Natural killer cell (primary cell): ENCODE measurements around a stretch of chr12.

DNA sequence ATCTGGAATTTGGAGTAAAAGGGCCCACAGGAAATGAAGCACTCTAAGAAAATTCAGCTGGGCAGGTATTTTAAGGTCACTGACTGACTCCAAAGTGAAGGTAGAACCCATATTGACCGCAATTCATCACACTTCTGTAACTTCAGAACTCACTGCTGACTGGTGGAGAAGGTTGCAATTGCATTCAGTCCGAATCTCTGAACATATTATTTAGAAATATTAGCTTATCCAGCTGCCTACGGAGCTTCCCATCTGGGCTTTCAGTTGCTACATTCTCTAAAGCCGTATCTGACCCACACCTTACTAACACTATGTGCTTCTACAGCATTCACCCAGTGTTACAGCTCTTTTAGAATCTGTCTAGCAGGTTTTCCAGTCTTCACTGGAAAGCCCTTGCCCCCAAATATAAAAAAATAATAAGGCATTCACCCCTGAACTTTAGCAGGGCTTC, 103.3 kb upstream of the ETV6 start:
- PRO-cap: bidirectional peak, plus-strand start at position 145 of the sequence, minus-strand start outside the sequence

GRCh38 chr12:11650362-11650610, 812 bp downstream of the ETV6 start:
- PRO-cap: no peak

DNA sequence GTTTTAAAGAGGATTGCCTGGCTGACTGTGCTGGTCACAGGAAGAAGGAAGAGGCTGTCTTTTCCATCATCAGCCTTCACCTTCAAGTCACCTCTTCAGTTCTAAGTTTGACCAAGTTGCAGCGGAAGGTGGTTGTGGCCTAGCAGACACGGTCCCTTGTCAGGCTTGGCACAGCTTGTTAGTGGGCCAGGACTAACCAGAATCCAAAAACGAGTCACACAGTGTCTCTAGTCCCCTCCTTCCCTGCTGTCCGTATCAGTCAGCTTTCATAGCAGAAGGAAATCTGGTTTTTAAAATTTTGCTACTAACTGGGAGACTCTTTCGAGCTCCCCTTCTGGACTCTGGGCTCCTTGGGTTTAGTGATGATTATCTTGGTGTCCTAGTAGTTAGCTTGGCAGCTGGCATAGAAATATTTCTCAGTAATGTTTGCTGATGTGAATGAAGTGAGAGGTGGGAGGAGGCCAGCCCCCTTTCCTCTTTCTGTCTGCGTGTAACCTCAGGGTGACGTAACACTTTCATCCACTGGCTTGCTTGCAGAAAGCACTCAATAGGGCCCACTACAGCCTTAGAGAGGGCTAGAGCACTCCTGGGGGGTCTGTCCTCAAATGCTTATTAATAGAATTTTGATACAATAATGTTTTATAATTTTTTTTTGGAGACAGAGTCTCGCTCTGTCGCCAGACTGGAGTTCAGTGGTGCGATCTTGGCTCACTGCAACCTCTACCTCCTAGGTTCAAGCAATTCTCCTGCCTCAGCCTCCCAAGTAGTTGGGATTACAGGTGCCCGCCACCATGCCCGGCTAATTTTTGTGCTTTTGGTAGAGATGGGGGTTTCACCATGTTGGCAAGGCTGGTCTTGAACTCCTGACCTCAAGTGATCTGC, 3.9 kb downstream of the ETV6 start:
- PRO-cap: bidirectional peak, plus-strand start at position 98 of the sequence, minus-strand start at position 103 of the sequence

DNA sequence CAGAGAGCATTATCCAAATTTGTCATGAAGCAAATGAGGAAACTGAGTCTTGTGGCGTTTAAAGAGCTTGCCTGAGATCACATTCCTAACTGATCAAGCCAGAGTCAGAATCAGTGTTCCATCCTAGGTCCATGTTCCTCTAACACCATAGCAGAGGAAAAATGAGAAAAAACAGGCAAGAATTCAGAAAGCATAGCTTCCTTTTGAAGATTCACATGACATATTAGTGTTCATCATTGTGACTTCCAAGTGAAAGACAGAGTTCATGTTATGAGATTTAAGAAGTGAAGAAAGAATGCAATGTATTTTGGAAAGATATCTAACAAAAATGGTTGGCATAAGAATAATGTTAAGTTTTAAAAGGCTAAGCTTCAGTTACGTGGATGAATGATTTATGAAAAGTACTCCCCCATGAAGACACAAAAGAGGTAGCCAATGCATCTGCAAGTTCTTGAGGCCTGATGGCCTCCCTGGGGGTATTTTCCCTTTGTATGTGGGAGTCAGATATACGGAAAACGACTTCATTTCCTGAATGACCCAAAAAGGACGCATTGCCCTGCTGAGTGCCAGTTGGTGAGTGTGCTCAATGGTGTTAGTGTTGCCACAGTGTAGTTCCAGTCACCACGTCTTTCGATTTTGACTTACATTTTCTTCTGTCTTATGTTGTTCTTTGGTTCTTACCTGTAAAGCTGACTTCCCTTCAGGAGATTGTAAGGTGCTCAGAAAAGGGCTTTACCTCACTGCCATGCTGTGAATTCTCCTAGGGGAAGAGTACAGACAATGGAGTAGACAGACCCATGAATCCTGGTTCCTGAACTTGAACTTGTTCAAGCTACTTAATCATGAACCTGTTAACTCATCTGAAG, 7.9 kb downstream of the ETV6 start:
- PRO-cap: no peak

DNA sequence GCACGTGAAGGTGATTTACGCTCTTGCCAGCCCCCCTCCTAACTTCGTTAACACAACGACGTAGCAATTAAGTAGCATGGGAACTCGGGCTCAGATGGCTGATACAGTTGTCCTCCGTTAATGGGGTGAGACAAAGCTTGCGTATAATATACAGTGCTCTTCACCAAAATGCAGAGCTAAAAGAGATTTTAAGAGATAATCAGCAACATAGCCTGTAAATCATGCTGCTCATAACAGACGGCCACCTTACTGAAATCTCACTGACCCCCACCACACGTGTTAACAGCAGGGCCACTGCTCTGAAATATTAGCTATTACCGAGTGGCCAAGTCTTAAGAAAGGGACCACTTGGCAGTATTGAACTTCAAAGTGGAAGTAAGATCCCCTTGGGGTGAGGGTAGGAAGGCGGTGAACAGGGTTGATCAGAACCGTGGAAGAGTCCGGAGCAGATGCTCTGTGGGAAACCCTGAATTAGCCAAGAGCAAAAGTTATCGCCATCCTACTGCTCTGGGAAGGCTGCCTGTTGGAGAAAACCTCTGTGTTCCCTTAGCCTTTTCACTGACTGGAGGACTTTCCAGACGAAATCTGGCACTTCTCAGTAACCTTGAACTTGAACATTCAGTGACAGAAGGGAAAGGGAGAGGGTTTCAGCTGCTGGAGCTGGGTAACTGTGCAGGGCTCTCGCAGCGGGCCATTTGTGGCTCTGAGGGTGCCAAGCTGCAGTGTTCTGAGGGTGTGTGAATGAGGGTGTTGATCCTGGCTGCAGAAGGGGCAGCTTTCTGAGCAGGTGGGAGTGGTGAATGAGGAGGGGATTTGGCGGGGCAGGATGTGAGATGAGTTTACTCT, 23.2 kb downstream of the ETV6 start:
- PRO-cap: no peak

DNA sequence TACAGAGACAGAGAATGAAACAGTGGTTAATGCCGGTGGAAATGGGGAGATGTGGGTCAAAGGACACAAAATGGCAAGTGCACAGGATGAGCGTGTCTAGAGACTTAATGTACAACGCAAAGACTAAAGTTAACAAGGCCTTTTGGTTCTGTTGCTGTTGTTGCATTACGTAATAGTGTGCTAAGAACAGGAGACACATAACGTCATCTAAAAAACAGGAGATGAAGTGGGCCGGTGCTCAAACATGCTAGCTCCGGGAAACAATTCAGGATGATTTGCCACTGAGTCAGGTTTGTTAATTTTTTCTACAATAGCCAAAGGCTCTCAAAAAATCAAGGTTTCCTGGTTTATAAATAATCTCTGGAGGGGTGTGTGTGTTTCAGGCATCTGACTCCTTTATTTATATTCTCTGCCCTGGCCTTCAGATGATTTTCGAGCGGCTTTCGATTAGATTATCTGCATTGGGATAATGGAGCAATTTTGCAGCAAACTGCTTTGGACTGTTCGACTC, 55.6 kb downstream of the ETV6 start:
- PRO-cap: no peak

DNA sequence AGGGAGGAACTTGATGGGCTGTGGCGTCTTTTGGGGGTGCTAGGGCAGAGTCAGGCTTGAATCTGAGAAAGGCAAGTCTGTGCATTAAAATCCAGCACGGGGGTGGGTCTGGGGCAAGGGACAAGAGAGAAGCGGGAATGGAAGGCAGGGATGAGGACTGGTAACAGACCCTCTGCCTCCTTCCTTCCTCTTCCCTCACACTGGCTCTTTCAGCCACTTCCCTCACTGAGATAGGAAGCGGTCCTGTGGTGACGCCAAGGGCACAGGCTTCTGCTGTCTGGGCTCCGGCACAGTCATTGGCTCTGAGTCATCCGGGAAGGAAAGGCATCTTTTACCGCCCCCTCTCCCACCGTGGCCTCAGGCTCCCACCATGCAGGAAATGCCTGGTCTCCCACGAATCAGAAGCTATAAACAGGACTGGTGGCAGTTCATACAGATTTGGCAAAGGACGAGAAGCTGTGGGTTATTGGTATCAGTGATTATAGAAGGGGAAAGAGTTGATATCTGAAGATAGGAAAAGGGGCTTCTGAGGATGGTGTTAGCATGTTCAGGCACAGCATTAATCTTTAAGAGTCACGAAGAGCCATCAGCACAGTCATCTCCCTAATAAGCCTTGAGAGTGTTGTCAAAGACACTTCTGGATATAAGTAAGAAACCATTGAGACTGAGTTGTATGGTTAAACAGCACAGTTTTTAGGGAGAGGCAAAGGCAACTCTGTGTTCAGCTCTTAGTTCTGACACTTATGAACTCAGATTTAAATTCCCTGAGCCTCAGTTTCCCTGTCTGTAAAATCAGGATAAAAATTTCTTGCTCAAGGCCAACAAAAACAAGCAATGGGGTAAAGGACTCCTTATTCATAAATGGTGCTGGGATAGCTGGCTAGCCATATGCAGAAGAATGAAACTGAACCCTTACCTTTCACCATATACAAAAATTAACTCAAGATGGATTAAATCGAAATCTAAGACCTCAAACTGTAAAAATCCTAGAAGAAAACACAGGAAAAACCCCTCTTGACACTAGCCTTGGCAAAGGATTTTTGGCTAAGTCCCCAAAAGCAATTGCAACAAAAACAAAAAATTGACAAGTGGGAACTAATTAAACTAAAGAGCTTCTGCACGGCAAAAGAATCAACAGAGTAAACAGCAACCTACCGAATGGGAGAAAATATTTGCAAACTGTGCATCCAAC, 70.6 kb downstream of the ETV6 start:
- PRO-cap: no peak

DNA sequence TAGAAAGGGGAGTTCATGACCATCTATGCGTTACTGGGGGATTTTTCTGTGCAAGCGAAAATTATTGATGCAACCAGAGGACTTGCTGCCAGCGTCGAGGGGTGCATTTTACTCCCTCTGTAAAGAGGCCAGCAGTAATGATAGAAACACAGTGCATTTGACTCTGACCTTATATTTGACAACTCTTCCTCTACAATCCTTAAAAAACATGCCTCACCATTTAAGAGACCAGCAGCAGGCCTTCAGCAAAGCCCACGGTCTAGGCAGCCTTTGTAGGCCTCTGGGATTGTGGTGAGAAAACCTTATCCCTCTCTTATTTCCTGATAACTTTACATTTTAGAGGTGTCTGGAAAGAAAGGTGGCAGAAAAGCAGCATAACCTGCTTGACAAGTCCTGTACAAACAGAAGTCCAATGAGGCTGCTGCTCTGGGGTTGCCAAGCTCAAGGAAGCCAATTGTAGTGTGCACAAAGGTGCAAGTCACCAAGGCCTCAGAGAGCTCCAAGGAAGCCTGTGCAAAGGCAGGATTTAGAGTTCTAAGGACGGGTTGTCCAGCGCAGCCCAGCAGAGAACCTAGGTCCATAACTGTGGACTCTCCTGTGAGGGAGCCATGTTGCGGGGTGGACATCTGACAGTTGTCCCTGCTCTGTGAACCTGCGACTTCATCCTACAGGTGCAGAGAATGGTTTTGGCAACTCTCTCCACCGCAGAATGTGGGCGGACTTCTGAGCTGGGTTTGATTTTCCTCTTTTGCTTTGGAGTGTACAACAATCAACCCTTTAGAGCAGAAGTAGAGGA, 80.7 kb downstream of the ETV6 start:
- PRO-cap: no peak

DNA sequence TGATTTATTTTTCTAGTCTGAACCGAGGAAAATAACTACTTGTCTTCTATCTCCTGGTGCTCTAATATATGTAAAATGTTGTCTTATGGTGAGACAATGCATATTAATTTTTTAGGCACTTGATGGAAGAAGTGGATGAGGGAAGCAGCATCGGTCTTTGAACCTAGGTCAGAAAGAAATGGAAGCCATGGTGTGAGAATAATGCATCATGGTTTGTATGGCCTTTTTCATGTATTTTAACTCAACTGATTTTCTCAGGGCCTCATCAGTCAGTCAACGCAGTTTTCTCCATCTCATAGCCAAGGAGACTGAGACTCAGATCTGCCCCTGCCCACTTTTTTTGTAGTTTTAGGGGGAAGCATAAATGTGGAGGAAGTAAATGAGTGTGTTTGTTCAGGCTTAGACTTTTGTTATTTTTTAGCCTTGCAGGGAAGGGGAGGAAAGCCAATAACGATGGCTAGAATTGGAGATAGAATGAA, 88.1 kb downstream of the ETV6 start:
- PRO-cap: no peak

DNA sequence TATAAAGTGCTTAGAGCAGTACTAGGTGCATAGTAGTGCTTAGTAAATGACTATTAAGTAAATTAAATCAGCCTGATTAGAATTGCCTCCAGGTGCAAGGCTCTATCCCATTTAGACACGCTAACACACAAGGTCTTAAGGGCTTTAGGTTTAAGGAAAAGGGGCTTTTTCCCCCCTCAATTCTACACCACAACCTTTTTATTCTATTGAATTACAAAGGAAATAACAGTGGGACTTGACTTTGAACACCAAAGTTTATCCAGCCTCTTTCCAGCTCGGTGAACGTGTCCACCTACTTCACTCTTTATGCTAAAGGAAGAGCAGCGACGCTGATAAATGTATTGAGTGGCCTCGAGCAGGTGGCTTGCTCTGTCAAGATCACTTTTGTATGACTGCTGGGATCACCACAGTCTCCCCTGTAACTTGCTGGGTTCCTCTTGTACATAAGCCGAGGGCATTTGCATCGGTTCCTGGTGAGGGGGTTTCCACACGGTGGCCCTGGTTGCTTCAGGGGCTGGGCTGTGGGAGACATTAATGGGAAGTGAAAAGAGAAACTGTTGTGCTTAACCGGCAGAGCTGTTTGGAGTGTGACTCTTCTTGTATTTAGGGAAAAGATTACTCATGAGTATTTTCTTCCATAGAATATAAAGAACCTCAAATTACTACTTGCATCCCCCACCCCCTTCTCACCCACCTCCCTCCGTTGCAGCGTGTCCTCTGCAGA, 186.7 kb downstream of the ETV6 start:
- PRO-cap: no peak

DNA sequence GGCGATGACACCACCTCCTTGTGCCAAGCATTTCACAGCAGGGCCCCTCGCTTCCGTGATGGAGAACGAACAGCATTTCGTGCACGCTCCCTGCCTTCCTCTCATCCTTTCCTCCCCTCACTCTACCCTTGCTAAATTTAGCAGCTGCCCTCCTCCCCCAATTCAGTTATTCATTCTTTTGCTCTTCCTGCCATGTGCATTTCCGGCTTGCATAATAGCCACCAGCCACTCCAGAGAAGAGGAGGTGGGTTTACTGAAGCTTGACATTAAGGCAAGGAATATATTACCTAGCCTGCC, 206.1 kb downstream of the ETV6 start:
- PRO-cap: no peak

DNA sequence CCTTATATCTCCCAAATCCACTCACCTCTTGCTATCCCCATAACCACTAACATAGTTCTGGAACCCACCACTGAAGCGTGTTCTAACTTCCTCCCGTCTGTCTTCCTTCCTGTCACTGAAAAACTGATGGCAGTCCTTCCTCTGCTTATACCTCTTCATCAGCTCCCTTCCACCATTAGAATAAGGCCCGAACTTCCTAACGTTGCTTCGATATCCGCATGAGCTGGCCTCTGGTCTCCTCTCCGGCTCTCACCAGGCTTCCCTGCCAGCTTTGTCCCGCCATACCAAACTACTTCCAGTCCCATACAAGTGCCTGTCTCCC, 63.0 kb upstream of the BCL2L14 start:
- PRO-cap: no peak

DNA sequence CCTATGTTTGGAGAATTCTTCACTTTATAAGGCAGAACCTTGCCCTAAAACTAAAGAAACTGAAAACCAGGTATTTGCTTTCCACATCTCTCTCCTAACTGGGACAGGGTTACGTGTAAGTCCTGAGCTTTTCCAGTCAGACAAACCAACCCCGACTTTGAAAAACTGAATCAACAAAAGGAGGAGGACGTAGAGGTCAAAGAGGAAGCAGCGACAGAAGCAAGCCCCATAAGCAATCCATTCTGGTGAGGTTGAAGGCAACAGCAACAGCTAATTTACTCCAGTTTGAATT, 47.2 kb downstream of the LRP6 start:
- PRO-cap: no peak

DNA sequence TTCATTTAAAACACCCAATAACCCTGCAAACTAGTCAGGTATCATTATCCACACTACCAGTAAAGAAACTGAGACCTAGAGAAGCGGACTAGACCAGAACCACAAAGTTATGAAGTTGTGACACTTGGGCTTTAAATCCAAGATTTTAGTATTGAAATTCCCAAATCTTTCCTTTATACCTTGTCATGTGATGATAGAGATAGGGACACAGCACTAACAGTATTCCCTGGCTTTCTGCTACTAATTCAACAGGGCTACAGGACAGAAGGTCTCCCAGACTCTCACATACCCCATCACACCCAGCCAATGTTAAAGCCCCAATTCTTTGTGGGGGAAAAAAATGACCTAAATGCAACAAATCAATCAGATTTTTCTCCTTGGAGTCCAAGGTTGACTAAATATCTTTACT, 2.6 kb downstream of the LRP6 start:
- PRO-cap: no peak

- PRO-cap: no peak
Measured at GRCh38 chr12:12267459-12267872, 622 bp upstream of the LRP6 start.

DNA sequence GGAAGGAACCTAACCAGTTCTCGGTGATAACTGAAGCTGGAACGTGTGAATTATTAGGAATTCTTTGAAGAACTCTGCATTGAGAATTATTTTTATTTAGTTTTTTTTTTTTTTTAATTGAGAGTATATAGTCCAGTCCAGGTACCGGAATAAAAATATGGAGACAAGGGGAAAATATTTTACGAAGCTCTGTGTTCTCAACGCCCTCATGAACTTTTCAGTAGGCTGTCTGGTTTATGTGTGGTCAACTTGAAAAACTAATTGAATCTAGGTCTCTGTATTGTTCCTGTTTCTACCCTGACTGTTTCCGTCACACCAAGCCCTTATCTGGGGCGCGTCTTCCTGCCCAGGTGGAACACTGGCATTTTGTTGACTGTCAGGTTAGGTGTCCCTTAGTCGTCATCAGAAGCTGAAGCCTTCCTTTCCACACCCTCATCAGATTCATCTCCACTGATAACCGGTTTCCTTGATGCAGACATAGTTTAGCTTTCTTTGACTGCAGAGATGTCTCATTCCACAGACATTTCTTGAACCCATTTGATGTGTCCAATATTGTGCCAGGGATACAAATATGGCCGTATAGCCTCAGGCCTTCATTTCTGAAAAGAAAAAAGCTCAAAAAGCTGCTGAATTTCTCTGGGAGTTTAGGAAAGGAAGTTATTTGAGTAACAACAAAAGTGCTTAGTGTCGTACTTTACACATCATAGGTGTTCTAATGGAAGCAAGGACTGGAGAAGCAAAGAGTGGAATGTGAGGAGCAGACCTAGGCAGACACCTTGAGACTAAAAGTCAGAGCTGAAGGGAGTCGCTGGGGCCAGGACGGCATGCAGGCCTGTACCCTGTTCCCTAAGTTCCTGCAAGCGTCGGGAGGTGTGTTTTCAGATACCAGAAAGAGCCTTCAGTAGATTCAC, 96.4 kb downstream of the DUSP16 start:
- PRO-cap: no peak

DNA sequence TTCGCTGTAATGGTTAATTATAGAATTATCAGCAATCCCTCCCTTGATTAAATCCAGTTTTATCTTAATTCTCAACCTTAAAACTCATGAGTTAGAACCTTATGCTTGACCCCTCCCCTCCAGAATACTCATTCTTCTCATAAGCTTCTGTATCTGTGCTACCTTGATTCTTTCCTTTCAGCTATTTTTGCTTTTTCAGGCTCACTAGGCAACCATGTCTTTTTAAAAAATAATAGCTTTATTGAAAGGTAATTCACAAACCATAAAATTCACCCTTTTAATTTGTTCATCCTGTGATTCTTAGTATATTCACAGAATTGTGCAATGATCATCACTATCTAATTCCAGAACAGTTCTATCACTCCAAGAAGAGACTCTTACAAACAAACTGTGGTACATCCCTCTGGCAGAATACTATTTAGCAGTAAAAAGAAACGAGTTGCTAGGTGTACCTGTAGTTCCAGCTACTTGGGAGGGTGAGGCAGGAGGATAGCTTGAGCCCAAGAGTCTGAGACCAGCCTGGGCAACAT, 14.7 kb downstream of the CREBL2 start:
- PRO-cap: no peak

DNA sequence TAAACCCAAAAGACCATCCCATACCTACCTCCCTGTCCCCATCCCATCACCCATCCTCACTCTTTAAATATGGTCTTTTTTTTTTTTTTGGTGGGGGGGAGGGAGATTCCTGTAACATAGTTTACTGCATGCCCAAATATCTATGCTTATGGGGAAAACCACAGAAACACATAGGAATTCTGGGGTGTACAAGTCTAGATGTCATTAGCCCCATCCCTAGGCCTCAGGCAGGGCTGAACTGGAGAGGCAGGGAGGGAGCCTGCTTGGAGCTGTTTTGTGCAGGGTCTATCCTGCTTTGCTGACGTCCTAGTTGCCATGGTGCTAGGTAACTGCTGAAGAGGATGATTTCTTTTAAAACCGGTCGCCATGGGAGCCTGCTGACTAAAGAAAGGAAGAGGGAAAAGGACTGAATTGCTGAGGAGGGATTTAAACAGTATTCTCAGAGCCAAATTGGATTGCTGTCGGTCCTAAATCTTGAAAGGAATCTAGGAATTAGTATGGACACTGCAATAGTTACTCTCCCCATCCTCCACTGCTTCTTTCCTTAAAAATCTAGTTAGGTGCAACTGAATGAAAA, 10.7 kb downstream of the GPR19 start:
- PRO-cap: no peak

- PRO-cap: bidirectional peak, plus-strand start at chr12:12697280, minus-strand start at chr12:12697006
Measured at GRCh38 chr12:12697033-12697584, 1.1 kb upstream of the GPR19 start.

- PRO-cap: no peak
Measured at GRCh38 chr12:12722065-12723192, 5.3 kb downstream of the CDKN1B start.